ENCODE measurements around a stretch of chr1.

DNA sequence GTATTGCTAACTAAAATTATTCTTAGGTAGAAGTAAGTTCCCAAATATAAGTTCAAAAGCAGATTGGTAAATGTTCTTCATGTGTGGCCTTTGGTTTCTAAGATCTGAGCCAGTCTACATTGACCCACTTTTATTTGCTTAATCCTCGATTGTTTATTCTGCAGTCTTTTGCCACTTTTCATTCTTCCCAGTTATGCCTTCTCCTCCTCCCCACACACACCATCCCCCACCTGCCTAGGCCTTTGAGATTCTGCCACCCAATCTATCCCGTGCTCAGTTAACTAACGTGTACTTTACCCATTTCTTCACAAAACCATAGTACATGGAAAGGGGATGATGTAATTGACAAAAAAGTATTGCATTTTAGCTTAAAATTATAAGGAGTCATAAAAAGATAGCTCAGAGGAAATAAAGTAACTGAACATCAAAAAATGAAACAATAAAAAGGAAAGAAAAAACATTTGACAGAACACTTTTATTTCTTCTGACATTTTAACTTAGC lies 3.7 kb downstream of the CFH start:
- PRO-cap: no peak
- CAGE, long polyA plus RNA: no peak

DNA sequence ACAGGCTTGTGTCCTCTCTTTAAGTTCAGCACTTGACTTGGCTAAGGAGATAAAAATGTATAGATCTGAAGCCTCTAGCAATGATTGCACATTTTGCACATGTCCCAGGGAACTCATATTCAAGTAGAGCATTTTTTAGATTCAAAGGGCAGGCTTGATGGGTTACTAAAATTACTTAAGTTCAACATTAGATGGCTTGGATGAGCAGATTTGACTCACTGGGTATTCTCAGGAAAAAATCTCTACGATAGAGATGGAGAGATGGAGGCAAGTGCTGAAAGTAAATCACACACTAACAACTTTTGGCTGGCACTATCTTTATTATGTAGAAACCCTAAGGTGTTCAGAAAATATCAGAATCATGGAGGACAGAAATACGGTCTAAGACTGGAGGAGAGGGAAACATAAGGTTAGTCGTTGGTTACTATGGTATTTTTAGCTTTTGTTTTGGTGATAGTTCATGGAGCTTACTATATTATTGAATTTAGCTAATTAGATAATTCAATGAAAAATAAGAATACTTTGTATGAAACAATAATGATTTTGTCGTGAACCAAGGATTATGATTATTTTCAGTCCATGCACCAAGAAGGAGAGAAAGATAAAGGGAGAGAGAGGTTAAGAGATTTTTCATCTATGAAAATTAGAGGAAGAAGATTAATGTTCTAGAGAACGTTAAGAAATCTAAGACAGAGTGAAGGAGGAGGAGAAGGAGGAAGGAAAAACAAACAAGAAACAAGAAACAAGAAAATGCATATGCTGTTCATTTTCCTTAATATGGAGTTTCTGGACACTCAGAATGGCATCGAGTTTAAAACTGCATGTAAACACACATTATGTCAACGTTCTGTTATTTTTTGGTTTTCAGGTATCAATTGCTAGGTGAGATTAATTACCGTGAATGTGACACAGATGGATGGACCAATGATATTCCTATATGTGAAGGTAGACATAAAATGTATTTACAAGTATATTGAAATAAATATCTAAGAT lies 23.6 kb downstream of the CFH start:
- PRO-cap: no peak
- CAGE, long polyA plus RNA: no peak

DNA sequence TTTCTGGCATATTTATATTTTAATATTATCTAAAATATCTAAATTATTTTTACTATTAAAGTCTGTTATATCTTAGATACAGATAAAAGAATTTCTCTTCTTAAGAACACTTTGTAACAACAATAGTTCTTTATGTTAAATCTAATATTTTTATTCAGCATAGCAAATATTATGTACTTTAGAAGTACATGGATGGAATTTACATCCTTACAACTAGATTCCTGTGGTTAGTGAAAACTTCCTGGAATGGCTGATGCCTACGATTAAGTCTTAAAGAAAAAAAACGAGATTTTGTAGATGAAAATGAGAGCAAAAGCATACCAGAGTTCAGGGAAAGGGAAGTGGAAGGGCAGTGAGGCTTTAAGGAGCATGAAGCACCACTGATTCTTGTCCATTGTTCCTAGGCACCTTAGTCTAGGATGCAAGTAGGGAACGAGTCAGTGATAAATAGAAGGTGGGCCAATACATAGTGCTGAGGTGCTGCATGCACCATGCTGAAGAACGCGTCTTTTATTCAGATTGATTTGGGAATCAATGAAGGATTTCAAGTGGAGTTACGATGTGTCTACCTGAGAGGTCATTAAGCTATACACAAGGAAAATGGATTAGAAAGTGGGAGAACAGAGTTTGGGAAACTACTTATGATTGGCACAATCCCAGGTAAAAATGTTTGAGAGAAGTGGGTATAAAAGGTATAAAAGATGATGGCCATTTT lies 26.7 kb downstream of the CFH start:
- PRO-cap: no peak
- CAGE, long polyA plus RNA: no peak

- PRO-cap: no peak
- CAGE, long polyA plus RNA: no peak
Measured at GRCh38 chr1:196823446-196823695, 3.8 kb downstream of the CFHR1 start.

DNA sequence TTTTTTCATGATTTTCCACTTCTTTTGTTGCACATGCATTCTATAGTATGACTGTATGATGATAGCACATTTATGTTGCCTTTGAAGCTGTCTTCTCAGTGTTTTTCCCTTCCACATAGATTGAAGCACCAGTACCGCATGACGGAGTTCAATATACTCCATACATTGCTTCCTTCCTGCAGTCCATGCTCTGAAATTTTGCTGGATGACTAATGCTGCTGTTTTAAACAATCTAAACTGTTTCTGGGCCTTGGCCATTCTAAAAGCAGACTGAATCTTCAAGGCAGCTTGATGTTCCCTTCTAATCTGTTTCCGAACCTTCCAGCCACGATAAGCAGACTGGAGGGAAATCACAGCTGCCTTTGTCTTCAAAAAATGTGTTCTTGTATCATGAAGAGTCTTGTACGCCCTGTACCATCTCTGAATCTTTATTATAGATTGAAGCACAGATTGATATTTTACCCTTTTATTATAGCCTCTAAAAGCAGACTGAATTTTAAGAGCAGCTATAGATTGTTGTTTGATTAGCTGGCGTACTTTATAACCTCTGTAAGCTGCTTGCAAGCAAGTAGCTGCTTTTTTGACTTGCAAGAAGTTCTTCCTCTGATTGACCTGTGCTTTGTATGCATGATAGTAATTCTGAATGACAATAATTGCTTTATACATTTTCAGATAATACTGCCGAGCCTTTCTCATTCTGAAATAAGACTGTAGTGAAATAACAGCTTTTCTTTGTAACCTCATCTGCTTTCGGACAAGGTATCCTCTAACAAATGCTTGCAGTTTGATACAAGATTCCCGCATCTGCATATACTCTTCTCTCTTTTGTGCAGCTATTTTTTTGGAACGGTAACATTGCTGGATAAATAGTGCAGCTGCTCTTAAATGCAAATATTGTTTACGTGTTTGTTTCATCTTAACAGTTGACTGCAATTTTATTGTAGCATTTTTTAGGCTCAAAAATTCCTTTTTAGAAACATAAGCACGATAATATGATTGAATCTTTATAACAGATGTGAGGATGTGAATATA lies 36.5 kb upstream of the F13B start:
- PRO-cap: no peak
- CAGE, long polyA plus RNA: no peak

- PRO-cap: no peak
- CAGE, long polyA plus RNA: no peak
Measured at GRCh38 chr1:197638384-197638669, 137.0 kb downstream of the DENND1B start.

GRCh38 chr1:197884270-197884673 lies 18.2 kb upstream of the C1orf53 start:
- PRO-cap: no peak
- CAGE, long polyA plus RNA: no peak

DNA sequence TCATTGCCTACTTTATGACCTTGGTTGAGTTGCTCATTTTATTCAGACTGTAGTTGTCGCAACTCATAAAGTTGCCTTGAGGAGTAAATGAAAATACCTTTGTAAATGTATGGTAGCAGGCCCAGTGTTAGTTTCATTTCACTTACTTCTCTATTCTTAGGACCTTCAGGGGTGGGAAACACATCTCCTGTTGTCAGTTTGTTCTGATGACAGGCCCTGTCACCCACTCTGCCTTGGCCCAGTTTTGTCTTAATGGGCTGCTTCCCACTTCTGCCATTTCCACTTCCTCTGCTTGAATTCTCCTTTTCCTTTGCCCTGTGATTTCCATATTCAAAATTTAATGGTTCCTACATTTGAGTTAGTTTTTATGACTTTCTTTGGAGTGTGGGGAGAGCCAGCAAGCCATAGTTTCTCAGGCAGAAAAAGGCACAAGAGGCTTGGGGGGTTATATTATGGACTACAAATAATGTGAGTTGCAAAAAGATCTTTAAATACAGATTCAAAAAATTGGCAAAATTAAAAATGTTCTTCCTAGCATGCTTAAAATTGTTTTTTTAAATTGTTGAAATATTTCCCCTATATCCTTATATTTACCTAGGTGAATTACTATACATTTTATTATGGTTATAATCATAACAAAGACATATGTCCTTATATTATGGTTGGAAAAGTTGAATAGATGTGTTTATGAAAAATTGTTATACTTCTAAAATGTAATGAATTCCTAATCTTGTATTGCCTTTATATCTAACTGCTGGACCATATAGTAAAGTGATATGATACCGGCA lies 5.8 kb downstream of the NEK7 start:
- PRO-cap: no peak
- CAGE, long polyA plus RNA: no peak

DNA sequence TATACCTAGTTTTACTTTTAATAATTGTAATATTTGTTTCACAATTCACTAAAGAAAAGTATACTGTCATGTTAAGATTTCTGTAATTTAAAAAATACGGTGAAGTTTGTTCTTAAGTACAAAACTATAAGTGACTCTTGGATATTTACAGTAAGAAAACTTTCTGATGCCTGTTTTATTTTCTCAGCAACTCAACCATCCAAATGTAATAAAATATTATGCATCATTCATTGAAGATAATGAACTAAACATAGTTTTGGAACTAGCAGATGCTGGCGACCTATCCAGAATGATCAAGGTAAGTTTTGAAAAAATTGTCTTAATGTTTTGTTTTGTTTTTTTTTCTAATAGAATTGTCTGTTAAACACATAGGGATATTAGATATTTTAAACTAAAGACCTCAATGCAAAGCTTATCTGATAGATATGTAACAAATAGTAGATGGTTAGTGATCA lies 107.2 kb downstream of the NEK7 start:
- PRO-cap: no peak
- CAGE, long polyA plus RNA: no peak

- PRO-cap: no peak
- CAGE, long polyA plus RNA: no peak
Measured at GRCh38 chr1:198296849-198297596, 140.2 kb downstream of the NEK7 start.

GRCh38 chr1:198534781-198535182 lies 5.7 kb downstream of the ATP6V1G3 start:
- PRO-cap: no peak
- CAGE, long polyA plus RNA: no peak

DNA sequence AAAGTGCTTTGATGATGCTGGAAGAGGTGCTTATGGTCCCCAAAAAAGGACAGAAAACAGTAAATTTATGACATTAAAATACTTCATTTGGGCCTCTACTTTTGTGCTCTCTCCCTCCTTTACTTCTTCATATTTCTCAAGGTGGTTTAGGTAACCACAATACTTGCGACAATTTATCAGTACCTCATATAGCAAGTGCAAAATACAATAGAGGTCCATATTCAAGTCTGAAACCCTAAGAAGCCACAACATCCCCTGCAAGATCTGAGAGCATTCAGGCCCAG lies 24.2 kb upstream of the ATP6V1G3 start:
- PRO-cap: no peak
- CAGE, long polyA plus RNA: no peak

DNA sequence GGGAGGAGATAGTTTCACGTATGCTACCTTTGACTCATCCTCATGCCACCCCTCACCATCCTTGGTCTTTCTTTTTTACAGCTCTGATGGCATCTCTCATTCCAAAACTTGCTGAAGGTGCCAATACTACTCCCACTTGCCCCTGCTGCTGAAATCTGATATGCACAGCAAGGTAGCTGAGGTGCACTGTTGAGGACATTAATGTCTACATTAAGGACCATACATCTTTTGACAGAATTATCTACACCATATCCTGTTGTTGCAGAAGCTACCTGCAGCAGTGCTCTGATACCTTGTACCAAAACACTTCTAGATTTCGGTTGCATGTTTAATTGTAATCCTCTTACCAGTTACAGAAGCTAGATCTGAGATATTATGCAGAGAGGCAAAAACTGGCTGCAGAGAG lies 19.4 kb upstream of the PTPRC start:
- PRO-cap: no peak
- CAGE, long polyA plus RNA: no peak

DNA sequence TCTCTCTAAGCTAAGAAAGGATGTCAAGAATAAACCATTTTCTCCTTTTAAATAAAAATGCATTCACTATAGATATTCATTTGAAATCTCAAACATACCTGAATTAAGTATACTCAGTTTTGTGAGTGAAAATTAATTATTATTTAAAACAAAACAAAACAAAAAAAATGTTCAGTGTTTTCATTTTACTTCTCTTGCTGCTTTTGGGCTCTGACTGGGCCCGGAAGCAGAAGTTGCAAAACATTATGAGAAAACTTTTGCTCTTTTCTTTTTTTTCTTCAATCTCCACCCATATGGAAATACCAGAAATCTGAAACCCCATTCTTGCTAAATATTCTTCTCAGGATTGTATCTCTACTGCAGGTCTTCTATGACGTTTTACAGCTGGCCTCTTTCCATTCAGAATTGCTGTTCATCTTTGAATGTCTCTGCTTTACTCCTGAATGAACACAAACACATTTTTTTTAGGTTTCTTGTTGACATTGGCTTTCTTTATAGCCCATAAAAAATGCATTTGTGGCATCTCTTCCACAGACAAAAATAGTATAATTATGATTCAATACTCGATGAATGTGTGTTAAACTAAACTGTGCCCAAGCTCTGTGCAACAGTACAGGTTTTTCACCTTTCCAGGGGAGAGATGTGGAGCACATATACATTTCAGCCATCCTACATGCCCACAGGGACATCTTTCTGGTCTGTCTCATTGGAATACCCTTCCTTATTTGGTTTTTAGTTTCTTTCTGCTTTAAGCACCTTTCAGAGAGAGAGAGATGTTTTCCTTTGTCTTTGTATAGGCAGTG lies 18.7 kb downstream of the PTPRC start:
- PRO-cap: bidirectional peak, plus-strand start at position 376 of the sequence, minus-strand start at position 216 of the sequence
- CAGE, long polyA plus RNA: no peak

DNA sequence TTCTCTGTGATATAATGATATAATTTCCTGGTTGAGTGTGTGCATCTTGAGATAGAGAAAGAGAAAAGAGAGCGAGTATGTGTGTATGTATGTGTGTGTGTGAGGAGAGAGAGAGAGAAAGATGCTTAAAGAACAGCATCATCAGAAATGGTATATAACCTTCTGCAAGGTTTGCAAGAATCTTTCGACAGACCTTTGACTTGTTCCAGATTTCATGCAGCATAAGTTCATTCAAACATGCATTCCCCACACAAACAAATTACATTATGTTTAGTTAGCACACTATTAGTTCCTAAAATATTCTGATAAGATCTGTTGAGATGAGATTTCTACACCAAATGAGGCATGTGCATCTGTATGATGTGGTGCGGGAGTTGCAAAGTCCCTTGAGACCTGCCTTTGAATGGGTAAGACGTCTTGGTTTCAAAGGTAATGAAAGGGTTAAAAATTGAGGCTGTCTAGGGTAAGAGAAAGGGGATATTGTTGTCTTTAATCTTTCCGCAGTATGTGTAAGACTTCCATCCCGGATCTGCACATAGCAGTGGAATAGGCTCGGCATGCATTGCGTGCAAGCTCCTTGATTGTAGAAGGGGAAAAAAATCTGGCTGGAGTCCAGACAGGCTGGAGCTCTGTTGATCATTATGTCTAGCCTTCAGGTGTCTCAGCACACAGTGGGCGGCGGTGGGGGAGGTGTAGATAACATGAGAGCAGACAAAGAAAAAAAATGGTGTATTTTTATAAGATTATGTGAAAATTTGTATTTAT lies 296.5 kb downstream of the PTPRC start:
- PRO-cap: bidirectional peak, plus-strand start at position 90 of the sequence, minus-strand start outside the sequence; unidirectional peak, plus-strand start at position 667 of the sequence
- CAGE, long polyA plus RNA: no peak

DNA sequence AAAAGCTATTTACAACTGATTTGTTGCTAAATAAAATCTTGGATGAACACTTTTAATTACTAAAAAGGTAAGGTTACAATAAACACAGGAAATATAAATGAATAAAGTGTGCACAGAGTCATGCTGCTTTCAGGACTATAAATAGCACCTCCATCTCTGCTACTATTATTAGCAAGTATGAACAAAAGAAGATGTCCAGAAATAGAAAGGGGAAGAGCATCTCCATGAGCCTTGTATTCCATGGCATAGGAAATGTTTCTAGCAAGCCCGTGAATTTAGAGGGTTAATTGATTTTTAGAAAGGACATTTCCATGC lies 45.1 kb downstream of the NR5A2 start:
- PRO-cap: no peak
- CAGE, long polyA plus RNA: no peak

DNA sequence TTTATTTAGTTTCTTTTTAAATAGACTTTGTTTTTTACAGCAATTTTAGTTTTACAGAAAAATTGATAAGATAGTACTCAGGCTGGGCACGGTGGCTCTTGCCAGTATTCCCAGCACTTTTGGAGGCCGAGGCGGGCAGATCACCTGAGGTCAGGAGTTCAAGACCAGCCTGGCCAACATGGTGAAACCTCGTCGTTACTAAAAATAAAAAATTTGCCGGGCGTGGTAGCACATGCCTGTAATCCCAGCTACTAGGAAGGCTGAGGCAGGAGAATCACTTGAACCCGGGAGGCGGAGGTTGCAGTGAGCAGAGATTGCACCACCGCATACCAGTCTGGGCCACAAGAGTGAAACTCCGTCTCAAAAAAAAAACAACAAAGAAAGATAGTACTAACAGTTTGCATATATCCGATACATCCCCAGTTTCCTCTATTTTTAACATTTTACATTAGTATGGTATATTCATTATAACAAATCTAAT lies 3.8 kb upstream of the ZNF281 start:
- PRO-cap: no peak
- CAGE, long polyA plus RNA: no peak

DNA sequence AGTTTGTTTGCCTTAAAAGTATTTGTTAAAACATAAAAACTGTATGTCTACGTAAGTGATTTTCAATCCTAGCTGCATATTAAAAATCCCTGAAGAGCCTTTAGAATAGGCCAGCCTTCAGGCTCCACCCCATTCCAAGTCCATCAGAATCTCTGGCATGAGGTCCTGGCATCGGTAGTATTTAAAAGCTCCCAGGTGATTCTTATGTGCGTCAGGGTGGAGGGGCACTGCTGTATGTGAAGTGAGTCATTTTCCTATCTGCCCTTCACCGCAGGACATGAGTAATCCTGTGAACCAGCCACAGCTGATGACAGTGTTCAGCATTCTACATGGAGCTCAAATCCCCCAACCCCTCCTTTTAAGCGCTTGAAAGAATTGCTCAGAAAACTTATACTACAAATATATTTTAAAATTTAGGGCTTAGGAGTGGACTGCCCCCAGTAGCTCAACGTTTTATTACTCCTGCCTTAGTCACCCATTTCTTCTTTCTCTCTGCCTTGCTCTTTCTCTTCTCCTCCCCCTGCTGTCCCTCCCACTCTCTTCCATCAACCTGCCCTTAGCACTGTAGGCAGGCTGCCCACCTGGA lies 73.7 kb upstream of the ZNF281 start:
- PRO-cap: no peak
- CAGE, long polyA plus RNA: no peak

GRCh38 chr1:200674705-200675276 lies 5.1 kb upstream of the DDX59 start:
- PRO-cap: no peak
- CAGE, long polyA plus RNA: no peak

DNA sequence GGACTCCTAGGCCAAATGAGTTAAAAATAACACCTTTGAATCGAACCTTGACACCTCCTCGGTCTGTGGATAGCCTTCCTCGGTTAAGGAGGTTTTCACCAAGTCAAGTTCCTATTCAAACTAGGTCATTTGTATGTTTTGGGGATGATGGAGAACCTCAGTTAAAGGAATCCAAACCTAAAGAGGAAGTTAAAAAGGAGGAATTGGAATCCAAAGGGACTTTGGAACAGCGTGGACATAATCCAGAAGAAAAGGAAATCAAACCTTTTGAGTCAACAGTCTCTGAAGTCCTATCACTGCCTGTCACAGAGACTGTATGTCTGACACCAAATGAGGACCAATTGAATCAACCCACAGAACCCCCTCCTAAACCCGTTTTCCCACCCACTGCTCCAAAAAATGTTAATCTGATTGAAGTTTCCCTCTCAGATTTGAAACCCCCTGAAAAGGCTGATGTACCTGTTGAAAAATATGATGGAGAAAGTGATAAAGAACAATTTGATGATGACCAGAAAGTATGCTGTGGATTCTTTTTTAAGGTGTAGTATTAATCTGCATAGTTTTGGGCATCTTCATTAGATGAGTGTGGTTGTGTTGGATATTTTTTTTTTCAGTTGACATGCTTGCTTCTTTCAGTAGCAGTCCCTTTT lies 23.0 kb upstream of the GPR25 start:
- PRO-cap: no peak
- CAGE, long polyA plus RNA: no peak